Cardiac ventricle fibroblast (primary cell): ENCODE data around the genes RAVER2, AK4 and DNAJC6.

DNA sequence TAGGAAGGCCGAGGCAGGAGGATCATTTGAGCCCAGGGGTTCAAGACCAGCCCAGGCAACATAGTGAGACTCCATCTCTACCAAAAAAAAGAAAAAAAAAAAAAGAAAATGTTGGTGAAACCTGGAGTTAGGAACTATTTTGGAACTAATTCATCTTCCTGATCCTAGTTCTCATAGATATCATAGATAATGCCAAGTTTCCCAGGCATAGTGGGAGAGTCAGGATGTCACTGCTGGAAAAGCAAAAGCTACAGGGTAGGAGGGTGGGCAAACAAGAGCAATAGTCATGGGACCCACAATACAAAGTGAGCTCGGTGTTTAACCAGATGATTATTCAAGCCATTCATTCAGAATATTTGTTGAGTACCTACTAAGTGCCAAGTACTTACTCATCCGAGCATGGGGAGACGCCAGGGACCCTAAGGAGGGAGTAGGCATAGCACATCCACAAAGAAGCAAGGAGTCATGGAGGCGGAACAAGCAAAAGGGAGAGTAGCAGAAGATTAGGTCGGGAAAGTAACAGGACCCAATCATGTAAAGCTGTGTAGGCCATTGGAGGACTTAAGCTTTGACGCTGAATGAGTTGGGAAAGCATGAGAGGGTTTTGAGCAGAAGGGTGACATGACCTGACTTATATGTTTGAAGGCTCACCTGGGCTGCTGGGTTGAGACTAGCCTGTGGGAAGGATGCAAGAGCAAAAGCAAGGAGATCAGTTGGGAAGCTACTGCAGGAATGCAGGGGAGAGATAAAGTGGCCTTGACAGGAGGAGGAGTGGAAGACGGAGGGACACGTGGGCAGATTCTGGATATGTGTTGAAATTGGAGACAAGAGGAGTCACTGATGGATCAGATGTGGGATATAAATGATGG is 59.9 kb upstream of the UBE2U start:
- RAMPAGE, long total RNA = no peak

DNA sequence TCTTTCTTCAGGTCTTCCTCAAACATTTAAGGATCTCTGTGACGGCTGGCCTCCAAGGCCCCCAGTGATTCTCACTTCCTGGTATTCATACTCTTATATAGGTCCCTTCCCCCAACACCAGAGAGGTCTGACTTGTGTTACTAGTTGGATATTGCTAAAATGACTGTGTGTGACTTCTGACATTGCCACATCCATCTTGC is 116.9 kb downstream of the UBE2U start:
- RAMPAGE, long total RNA = no peak

- RAMPAGE, long total RNA = no peak
Measured at GRCh38 chr1:64505668-64506708, 36.1 kb downstream of the CACHD1 start.

DNA sequence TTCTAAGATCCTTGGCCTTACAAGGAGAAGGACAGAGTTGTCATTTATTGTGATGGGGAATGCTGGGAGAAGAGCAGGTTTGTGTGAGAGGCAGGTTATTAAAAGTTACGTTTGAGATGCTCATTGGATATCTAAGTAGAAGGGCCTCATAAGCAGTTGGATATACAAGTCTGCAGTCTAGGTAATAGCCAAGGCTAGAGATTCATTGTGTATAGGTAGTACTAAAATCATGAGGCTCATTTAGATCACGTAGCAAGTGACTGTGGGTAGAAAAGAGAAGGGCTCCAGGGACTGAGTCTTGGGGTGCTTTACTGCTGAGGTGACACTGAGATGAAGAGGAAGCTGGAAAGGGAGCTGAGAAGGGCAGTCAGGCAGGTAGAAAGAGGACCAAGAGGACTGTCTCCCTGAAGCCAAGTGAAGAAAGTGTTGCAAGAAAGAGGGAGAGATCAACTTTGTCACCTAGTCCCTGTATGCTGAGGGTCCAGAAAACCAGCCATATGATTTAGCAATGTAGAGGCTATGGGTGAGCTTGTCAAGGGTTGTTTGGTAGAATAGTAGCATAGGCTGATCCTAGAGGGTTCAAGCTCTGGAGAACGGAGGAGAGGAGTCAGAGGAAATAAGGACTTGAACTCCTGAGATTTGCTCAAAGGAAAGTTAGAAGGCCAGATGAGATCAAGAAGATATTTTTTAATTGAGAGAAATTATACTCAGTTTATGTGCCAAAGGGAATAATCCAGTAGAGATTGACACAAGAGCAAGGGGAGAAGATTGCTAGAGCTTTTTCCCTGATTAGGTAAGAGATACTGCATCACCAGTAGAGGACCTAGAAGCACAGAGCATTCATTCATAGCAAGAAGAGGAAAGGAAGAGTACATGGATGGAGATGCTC is 137.2 kb downstream of the CACHD1 start:
- RAMPAGE, long total RNA = no peak

DNA sequence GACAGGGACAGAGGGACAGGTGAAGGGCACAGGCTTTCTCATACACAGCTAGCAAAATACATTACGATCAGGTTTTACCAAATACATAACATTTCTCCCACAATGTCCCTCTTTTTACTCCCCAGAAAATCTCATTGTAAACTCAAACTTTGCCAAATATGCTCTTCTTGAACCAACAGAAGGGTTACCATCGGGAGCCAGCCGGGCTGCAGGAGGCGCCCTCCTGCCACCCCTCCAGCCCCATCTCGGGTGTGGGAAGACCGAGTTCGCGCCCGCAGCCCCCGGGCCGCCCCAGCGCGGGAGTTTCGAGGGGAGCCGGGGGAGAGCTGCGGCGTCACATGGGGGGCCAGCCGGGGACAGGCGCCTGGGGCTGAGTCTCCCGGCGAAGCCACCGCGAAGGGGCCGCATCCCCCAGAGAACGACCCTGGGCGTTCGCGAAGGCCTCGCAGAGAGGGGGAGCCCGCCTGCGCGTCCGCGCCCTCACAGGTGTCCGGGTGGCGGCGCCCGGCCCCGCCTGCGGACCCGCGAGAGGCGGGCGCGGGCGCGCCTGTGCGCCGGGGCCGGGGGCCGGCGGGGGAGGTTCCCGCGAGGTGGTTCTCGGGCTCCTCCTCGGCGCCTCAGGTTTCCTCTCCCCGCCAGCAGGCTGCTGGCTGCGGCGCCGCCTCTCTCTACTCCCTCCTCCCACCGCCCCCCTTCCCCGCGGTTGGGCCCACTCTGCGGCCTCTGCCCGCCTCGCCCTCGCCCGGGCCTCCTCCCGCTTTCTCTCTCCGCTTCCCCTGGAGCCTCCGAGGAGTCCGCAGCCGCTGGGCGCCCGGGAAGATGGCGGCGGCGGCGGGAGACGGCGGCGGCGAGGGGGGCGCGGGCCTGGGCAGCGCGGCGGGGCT is at the start of gene RAVER2:
Gene RAVER2, plus strand, starts transcription at position 722 of the 884 bp plus-strand sequence.
- RAMPAGE, long total RNA = no peak

GRCh38 chr1:64922451-64923469 is 43.6 kb downstream of the JAK1 start:
- RAMPAGE, long total RNA = no peak

DNA sequence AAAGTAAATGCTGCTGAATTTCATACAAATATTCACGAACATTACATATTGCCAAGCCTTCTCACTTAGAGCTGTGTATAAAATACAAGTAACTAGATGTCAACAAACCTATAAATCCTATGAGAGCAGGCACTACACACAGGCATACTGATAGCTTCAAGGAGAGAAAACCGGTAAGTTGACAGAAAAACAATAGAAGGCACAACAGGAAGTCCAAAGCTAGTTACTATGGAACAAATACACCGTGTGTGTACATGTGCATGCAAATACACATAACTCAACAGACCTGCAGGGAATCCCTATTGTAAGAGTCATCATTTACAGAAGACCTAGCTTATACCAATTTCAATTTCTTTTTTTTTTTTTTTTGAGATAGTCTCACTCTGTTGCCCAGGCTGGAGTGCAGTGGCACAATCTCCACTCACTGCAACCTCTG is 26.4 kb downstream of the JAK1 start:
- RAMPAGE, long total RNA = no peak

DNA sequence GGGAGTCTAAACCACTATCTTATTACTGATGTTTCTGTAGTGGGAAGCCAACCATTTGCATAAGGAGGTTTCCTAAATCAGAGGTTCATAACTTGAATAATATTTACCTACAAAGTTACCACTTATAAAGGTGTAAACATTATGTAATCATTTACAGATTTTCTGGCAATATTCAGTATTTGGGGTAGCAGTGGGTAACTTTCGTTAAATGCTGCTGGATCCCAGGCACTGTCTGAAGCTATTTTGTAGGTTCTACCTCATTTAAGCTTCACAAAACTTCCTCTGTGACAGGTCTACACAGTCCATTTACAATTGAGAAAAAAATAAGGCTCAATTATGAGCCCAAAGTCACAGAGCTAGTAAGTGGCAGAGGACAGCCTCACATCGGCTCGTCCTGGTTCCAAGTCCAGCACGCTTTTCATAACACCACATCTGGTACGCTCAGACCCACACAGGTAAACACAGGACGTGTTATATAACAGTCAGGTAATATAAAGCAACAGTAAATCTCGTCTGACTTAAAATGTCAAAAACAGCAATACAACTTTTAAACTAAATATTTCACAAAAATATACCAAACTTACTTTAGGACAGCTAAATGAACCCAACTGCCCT is 13.2 kb downstream of the JAK1 start:
- RAMPAGE, long total RNA = no peak

DNA sequence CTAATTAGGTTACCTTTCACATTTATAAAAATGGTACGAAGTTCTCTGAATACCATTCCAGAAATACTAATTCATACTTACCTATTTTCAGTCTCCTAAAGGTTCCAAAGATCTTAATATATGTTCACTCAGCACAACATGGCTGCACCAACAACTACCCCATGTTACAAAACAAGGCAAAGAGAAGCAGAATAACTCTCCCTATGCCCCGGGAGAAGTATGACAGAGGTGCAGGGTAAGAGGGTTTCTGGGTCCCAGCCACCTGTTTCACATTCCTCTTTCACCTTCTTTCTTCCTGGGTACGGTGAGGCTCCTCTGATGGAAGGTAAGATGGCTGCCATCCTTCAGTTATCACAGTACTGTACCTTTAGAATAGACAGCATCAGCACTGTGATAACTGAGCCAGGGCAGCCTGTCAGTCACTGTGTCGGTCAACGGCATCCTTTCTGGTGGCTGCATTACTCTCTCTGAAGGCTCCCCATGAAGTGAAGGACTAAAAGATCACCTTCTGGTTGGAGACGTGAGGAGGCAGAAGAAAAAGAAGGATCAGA is 89.8 kb upstream of the AK4 start:
- RAMPAGE, long total RNA = no peak

DNA sequence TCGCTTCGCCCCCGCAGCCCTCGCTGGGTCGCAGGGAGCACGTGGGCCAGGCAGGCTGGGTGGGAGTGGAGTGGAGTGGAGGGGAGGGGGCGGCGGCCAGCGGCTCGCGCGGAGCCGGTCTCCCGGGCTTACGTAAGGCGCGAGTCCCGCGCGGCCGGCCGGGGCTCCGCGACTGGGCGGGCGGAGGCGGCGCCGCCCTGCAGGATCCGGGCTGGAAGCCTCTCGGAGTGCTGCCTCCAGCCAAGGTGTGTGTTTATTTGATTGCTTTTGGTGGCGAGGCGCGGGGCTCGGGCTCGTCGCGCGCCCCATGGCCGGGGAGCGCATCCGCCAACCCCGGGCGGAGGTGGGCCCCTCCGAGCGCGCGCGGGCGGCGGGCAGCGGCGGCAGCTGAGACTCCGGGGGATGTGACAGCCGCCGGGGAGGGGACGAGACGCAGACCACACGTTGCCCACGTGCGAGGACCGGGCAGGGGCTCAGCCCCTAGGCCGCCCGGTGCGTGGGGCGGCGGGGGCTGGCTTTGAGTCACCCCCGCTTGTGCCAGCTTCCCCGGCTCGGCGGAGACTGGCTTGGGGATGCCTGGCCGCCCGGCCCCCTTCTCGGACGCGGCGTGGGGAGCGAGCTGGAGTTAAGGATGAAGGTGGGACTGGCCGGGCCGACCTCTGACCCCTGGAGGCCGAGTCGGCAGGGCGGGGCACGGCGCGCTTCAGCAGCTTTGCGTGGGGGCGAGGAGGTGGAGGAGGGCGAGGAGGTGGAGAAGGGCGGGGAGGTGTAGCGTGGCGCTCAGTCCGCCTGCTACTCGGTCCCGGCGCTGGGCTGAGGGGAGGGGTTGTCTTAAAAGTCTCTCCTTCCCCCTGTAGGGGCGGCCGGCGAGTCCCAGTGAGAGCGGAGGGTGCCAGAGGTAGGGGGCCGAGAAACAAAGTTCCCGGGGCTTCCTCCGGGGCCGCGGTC is at the start of gene AK4:
Gene AK4, plus strand, starts transcription at position 783 of the 948 bp plus-strand sequence.
- RAMPAGE, long total RNA = start-site peak on the plus strand centred at position 203 of the sequence, 40 bp wide, 249 and 37 reads in 2 replicates; start-site peak on the plus strand centred at position 757 of the sequence, 56 bp wide, 278 and 32 reads in 2 replicates

DNA sequence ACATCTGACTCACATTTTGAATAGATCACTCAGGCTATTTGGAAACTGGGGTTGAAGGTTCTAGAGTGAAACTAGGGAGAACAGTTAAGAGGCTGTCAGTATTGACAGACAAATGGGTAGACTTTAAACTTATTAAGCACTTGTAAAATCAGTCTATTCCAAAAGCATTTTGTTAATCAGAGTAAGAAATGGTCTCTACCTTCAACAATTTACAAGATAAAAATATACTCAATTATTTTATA is 16.8 kb downstream of the AK4 start:
- RAMPAGE, long total RNA = no peak

DNA sequence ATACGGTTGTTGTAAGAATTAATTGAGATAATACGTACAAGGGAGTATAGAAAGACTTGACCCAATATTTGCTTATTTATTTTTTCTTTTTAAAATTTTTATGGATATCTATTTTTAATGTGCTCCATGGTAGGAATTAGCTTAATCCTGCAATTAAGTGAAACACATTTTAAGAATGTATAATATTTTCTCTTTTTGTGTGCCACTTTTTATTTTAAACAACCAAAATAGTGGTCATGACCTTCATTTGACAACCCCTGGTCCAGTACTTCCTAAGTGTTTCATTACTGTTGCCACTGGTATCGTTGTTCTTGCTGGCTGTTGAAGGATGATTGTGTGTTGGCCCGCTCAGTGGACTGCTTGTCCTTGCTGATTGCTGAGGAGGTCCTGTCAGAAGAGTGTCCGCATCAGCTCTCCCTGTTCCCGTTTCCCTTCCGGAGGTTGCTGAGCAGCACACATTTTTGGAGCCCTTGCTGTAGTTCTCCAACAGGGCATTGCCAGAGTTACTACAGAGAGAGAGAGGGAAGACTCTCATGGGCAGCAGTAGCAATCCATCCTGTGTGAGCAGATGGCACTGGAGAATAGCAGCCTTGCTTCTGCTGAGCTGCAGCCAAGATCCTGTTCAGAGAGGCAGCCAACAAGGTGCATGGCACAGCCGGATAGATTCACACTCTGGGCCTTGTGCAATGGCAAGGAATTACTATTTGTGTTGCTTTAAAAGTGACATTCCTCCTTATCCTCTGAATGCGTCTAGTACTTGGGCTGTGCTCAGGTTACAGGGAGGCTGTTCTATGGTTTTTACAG is 27.0 kb downstream of the AK4 start:
- RAMPAGE, long total RNA = no peak

- RAMPAGE, long total RNA = no peak
Measured at GRCh38 chr1:65255832-65256149, 53.6 kb upstream of the DNAJC6 start.

- RAMPAGE, long total RNA = no peak
Measured at GRCh38 chr1:65309091-65309790, at the start of gene DNAJC6. TSS of gene DNAJC6 (plus strand) at chr1:65309543.

- RAMPAGE, long total RNA = no peak
Measured at GRCh38 chr1:65429790-65430393, 9.4 kb downstream of the LEPR start.

DNA sequence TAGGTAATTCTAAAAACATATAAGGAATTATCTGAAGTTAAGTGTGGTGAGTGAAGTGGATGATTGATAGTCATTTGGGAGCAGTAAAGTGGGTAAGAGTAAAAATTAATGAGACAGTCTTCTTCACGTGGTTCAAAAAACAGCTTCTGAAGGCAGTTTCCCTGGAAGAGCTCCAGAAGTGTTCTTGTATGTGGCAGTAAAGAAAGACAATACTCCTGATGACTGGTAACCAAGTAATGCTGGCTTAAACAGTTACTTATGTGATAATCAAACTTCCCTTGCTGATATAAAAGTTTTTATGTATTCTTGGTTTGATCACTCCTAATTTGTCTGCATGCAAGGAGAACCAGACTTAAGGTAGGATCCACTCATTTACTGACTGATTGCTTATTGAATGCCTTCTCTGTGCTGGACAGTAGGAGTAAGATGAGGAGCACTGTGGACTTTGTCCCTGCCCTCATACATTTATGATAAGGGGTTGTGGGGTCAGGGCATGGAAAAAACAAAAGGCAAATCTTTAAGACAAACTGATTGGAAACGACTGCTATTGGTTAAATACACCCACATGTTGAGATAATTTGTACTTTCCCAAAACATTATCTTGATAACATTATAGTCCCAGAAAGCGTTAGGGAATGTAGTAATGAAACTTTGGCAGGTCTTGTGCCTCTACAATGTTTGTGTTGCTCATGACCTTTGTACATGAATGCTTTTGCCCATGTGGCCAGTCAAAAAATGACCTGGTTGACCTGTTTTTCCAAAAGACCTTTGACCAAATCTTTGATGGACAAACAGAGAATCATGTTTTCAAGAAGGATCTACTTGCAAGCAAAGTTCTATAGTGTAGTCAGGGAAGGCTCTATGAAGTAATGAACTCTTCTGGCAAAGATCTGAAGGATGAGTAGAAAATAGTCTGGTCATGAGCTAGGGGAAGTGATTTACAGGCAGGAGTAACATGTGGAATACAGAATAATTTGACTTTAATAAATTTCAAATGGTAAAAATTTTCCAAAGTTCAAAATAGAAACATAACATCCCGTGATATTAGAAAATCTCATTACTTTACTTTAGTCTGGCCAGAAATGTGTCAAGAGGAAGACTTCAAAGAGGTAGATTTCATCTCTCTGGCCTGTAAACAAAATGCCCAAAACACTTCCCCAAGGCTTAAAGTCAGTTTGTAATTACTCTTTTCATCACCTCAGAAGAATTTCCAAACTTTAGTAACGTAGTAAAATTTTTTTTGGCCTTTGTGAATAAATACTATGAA is 50.8 kb downstream of the LEPR start:
- RAMPAGE, long total RNA = no peak

DNA sequence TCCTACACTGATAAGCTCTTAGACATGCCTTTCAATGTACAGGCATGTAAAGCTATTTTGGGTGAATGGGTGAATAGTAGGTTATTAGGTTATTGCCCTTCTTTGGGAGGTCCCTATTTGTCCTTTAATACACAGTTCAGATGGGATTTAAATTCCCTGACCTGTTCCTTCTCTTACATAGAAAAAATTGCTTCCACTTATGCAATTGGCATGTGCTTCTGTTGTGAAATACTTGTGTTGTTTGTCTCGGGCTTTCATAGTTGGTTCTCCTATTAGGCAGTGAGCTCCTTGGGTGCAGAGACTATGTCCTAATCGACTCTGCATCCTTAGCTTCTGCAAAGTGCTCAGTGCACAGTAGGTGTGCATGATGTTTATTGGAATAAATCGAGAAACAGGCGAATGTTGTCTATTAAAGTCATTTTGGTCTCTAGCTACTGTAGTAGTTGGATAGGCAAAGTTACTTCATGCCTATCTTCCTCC is 1.3 kb upstream of the PDE4B start:
- RAMPAGE, long total RNA = no peak

- RAMPAGE, long total RNA = no peak
Measured at GRCh38 chr1:66266201-66266734, 267.7 kb upstream of the SGIP1 start.

- RAMPAGE, long total RNA = no peak
Measured at GRCh38 chr1:66292727-66293318, 241.1 kb upstream of the SGIP1 start.

DNA sequence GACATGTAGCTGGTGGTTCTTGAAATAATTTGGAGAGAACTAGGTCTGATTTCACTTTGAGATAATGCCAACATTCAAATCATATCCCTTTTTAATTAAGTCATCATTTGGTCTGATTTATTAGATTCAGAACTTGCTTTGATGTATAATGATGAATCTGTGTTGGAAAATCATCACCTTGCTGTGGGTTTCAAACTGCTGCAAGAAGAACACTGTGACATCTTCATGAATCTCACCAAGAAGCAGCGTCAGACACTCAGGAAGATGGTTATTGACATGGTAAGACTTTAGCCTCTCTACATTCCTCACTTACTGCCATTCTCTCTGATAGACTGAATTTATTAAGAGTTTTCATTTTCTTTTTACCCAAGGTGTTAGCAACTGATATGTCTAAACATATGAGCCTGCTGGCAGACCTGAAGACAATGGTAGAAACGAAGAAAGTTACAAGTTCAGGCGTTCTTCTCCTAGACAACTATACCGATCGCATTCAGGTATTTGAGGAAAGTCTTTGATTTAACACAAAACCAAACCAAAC is 166.3 kb upstream of the SGIP1 start:
- RAMPAGE, long total RNA = no peak